Frontal cortex (tissue), 2 donors: ENCODE measurements around a stretch of chr2.

DNA sequence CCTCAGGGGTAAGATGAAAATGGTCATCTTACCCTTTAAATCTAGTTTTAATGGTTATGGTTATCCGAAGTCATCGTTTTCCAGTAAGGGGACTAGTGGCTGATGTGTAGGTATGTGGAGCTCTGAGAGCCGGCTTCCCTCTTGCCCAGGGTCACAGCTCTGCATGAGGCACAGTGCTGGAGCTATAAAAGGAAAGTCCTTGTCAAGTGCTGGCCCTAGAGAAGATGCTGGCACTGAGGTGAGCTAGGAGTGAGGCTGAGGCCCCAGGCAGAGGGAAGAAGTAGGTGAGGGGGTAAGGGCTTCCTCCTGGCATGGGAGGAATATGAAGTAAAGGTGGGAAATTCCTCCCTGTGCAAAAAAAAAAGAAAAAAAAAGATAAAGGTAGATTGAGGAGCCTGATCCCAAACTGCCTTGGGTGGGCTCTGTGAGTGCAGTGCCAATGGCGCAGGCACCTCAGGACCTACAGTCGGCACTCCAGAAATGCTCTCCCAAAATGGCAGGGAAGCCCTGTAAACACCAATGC lies 35.1 kb downstream of the SMARCAL1 start:
- RAMPAGE, long total RNA = no peak

GRCh38 chr2:216492204-216492656 lies 6.4 kb upstream of the RPL37A start:
- RAMPAGE, long total RNA = no peak

DNA sequence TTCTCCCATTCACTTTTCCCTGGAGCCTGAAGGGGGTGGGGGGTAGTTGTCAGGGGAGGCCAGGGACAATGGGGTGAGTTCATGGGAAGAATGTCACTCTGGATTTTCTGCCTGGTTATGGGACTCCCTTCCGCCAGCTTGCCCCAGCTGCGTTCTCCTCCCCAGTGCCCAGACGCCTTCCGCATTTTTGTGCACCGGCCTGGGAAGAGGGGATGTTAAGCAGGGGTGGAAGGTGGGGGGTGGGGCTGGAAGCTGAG lies 2.4 kb downstream of the IGFBP2 start:
- RAMPAGE, long total RNA = no peak

- RAMPAGE, long total RNA = no peak
These were observed 26.2 kb downstream of the IGFBP2 start for GRCh38 chr2:216659305-216659878.

DNA sequence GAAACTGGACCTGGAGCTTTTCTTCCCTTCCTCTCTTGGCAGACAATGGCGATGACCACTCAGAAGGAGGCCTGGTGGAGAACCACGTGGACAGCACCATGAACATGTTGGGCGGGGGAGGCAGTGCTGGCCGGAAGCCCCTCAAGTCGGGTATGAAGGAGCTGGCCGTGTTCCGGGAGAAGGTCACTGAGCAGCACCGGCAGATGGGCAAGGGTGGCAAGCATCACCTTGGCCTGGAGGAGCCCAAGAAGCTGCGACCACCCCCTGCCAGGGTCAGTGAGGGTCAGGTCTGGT lies 27.2 kb downstream of the IGFBP2 start:
- RAMPAGE, long total RNA = no peak

DNA sequence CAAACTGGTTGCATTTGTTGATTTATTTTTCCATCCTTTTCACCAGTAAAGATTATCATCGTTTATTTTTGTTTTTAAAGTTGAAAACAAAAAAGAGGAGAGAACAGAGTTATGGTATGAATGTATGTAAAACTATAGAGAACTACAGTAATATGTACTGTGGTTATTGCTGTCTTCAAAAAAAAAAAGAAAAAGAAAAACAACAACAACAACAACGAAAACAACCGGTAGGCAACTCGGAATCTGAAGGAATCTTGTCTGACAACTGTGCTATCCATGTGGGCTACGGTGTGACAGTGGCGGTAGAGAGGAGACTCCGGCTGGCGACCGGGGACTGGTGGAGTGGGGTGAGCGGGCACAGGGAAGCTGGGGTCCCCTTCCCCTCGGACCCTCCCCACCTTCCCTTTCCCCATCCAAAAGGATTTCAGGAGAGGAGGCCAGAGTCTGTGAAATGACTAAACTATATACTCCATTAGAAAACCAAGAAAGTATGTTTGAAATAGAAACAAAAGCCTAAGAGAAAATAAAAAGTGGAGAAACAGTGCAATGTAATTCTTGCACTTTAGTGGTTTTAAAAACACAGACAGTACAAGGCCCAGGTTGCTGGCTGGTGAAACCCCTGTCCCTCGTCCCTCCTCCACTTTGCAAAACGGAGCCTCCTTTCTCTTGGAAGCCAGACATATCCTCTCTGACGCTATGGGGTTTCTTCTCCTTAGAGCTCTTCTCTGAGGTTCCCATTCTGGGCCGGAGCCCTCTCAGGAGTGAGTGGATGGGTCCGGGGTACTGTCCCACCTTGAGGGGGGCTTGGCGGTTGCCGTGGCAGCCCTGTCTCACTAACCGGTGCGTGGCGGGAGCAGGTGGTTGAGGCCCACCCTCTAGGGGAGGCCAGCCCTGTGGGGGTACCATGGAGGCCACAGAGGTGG lies 22.7 kb downstream of the IGFBP5 start:
- RAMPAGE, long total RNA = no peak

DNA sequence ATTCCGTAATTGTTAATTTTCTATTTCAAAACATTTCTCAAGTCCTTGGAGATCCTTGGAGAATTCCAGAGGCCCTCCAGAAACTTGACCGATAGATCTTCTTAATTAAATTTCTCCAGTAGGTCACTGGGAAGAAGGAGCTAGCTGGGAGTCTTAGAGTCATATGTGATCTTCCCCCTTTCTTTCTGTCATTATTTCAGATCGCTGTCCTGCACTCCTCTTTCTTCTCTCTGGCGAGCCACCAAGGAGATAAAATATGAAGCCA lies 19.9 kb upstream of the IGFBP5 start:
- RAMPAGE, long total RNA = no peak

DNA sequence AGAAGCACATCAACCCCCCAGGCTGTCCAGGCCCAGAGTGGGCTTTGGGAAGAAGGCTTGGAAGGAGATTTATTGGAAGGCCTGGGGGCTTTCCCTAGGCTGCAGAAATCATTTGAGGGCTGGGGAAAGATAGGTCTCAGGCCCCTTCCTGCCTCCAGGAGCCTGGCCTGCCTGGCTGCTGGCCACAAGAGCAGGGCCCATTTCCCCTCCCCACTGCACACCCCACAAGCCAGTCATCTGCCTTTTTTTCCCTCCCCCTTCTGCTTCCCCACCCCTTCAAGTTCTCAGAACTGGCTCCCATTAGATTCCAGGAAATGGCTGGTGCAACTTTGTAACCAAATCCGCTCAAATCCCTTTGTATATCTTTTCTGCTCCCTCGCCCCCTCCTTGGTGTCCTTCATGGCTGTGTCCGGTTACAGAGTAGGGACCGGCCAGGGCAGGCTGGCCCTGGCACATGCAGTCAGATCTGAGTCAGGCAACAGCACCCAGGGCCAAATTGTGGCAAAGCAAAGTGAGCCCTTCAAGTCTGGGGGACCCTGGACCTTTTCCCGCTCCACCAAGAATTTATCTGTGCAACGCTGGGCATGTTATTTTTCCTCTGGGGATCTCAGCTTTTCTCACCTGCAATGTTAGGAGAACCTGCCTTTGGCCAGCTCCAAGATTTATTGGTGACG lies 20.8 kb upstream of the TNP1 start:
- RAMPAGE, long total RNA = no peak

DNA sequence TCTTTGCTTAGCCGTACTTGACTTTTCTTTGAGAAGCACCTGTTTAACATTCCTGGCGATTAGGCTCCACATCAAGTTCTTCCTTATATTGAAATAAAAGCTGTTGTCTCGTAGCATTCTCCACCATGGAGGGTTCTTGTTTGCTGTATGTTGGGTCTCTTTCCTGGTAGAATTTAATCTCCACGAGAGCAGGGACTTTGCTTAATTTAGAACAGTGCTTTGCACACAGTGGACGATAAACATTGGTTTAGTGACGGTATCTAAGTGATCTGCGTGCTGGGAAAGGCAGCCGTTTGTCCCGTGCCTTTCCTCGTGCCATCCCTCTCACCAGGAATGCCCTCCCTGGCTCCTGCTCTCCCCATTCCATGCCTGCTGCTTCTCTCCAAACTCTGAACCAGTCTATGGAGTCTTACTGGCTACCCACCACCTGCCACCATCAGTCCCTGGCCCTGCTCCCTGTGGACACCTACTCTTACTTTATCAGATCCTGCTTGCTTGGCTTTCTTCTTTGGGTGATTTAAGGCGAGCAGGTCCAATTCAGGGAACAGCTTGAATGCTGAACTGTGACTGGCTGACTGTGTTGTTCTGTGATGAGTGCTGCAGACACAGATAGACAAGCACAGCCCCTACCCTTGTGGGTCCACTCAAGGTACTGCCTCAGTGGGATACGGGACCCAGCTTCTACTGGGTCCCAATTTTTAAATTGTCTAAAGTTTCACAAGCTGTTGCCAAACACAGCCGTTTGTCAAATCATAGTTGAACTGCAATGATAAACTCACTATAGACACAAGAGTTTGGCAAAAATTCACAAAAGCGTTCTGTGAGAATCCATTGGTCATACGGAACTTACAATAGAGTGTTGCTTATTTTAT lies 27.4 kb upstream of the TNP1 start:
- RAMPAGE, long total RNA = no peak

GRCh38 chr2:216933799-216934244 lies 74.0 kb upstream of the TNP1 start:
- RAMPAGE, long total RNA = no peak

DNA sequence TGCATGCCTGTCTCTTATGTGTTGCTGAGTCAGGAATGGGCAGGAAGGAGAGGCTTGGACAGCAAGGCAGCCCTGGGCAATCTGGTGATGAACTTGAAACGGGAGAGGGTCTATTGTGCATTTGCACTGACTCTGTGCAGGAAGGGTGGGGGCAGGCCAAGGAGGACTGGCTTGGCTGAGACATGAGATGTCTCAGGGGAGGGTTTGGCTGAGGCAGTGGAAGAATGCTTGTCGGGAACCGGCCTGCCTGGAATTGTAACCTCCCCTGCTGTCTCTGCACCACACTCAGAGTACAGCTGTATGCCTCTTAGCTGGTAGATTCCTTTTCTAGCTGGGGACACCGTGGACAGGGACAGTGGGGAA lies 176.1 kb upstream of the TNP1 start:
- RAMPAGE, long total RNA = no peak

DNA sequence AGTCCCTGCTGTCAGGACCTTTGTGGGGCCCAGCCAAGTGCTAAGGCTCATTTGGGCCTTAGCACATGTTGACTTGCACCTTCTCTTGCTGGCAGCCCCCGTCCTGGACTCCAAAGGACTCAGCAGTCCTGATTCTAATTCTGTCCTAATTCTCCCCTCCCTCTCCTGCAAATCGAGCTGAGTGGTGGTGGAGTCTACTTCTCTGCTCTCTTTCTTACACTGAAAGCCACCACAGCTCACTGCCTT lies 215.4 kb upstream of the TNP1 start:
- RAMPAGE, long total RNA = no peak

DNA sequence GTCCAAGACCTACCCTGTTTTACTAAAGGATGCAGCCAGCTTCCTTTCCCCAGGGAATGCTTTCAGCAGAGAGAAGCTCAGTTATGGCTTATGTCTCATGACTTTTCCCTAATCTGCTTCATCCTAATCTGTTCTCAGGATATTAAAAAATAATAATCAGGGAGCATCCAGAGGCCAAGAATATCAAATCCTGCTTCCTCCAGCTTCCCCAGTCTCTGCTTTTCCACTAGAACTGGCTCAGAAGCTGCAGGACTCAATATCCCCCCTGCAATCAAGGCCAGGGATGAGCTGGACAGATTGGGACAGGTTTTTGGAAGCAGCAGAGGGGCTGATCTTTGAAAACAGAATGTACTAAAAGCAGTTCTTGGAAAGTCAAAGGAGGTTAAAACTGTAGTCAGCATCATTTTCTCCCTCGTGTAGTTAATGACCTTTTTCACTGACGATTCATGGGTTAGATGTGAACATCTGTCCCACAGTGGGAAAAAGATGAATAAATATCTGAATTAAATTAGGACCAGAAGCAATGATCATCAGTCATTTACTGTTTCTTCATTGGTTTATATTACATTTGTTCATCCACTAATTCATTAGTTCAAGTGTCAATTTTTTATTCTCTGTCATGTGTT lies 327.0 kb upstream of the TNP1 start:
- RAMPAGE, long total RNA = no peak

DNA sequence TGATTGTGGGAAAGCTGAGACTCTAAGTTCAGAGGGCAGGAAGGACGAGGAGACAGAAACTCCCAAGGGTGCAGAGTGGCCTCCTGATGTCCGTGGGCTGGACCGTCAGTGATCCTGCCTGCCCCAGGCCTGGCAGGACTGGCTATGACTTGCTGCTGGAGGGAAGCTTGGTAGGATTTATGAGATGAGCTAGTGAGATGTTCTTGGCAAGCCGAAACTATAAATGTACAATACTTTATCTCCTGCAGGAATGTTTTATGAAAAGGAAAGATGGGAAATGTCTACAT lies 447.4 kb downstream of the TNS1 start:
- RAMPAGE, long total RNA = no peak

- RAMPAGE, long total RNA = no peak
These were observed 212.6 kb downstream of the TNS1 start for GRCh38 chr2:217789843-217791009.

DNA sequence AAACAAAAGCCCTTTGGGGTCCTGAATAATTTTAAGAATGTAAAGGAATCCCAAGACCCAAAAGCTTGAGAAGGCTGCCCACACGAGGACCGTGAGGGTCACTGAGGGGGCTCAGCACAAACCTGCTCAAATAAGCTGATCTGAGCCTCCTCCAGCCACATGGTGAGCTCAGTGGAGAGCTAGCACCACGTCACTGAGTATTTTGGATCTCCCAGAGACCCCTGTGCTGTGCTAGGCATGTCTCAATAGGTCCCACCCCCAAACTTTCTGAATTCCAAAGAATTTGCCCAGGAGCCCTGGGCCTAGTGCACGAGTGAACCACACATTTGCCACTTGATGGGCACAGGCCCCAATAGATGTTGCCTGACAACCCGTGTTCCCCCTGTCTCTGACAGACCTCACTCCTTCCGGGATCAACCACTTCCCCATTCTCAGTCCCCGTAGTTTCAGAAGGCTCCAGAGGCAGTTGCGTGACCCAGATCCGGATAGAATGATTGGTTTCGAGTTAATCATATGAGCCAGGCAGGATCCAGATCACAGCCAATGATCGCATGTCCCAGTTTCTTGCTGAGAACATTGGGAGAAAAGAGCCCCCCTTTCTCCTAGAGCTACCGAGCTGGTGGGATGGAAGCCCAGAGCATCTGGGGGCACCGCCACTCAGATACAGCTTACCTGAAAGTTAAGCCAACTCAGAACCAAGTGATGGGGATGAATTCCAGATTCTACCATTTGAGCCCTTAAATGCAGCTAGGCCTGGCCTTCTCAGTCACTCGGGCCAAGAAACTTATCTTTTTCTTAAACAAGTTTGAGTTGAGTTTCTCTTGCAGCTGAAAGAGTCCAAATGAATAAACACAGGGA lies 203.8 kb downstream of the TNS1 start:
- RAMPAGE, long total RNA = no peak

DNA sequence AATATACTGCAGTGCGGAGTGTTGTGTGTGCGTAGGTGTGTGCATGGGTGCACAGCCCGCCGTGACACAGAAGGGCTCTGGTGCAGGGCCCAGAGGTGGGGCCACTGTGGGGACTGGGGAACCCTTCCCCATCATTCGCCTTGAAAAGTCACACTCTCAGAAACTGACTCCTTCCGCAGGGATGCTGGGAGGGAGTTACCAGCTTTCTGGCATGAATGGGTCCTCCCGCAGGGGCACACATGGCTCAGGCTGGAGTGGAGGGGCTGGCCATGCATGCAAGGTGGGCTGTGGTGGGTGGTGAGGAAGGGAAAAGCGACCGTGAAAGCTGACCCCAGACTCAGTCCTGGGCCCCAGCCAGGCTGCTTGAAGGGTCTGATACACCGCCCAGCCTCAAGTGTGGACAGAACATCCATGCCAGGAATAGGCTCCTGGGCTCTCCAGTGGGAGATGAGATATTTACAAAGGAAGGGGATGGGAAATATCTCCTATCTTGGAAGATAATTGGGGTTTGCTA lies 201.1 kb downstream of the TNS1 start:
- RAMPAGE, long total RNA = no peak

- RAMPAGE, long total RNA = no peak
These were observed 164.3 kb downstream of the TNS1 start for GRCh38 chr2:217838311-217839057.

DNA sequence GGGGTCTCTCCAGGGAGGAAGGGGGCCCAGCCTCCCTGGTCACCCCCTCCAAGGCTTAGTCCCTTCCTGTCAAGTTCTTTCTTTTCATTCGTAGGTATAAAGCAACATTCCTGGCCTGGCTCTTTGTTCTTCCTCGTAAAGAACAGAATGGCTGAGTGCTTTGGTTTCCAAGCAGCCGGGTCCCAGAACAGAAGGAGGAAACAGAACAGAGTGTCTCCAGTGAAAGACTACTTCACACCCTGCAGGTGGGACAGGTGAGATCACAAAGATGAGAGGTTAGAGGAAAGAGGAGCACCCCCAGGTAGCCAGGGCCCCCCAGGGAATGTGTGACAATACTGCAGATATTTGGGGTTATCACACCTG lies 139.8 kb downstream of the TNS1 start:
- RAMPAGE, long total RNA = no peak

DNA sequence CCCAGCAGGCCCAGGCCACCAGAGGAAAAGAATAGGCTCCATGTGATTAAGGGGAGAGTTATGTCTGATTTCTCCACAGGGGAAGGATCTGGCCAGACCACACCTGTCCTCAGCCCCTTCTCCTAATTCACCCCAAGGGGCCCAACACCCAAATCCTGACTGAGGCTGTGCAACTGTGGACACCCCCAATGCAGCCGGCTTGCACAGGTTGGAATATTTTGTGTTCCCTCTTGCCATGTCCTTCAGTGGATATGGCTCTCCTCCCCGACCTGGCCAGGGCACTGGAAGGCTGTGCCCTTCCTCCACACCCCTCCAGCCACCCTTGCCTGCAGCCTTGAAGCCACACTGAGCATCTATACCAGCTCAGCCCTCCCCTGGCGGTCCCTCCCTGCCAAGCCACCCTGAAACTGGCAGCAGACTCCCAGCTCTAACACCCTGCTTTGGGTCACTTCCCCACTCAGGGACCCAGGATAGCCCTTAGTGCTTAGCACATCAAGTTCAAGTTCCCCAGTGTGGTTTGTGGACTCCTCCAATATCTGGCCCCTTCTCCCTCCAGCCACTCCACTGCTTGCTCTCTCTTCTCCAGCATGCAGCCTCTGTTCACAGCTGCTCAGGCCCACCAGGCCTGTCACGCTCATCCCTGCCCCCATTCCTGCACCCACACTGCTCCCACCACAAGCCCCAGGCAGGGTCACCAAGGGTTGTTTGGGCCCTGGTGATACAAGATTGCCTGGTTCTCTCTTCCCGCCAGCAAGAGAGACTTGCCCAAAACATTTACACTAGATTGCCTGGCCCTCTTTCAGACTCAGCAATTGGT lies 89.4 kb downstream of the TNS1 start:
- RAMPAGE, long total RNA = no peak